Spinal cord (tissue), 3 donors: ENCODE results near the genes PPP1R16B and DHX35.

DNA sequence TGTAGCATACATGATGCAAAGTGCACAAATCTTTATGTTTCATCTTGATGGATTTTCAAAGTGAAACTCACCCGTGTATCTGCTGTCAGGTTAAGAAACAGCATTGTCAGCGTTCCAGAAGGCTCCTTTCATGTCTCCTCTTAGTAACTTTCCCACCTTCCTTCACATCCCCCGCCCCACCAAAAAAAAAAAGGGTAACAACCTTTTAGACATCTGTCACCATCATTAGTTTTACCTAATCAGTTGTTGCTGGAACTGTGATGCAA lies 7.1 kb downstream of the ACTR5 start:
- PRO-cap = no peak
- RAMPAGE, long total RNA = no peak

DNA sequence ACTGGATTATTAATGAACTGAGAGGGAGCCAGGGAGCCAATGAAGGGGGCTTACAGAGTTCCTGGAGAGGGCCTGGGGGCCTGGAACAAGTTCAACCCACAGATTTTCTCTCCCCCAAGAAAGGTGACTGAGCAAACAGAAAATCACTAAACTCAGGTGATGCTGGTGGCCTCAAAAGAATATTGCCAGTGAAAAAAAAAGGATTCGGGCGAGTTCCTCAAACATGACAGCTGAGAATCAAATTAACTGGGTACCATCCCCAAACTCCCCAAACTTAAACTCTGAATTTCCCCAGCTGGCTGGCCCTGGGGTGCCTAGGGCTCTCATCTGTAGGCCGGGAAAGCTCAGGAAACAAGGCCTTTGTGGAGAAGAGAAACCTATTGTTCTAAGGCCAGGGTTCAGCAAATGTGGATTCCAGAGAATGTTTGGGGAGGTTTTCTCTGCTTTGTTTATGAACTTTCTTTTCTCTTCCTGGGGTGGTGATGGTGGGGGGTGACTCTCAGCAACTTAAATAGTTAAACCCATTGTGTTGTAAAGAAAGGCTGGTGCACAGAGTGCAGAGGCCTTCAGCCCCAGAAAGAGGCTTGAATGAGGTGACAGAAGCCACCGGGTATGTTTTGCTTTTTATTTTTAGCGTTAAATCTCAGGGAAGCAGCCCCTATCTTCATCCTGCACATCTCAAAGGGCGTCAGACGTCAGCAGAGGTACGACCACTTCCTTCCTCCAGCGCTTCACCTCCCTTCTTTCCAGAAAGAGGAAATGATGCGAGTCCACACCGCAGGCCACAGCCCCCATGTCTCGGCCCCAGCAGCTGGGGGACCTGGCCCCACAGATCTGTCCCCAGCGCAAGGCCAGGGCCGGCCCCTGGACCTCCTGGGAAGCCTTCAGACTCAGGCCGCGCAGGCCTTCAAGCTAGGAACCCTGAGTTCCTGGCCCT lies 834 bp upstream of the PPP1R16B start:
- PRO-cap = no peak
- RAMPAGE, long total RNA = no peak

DNA sequence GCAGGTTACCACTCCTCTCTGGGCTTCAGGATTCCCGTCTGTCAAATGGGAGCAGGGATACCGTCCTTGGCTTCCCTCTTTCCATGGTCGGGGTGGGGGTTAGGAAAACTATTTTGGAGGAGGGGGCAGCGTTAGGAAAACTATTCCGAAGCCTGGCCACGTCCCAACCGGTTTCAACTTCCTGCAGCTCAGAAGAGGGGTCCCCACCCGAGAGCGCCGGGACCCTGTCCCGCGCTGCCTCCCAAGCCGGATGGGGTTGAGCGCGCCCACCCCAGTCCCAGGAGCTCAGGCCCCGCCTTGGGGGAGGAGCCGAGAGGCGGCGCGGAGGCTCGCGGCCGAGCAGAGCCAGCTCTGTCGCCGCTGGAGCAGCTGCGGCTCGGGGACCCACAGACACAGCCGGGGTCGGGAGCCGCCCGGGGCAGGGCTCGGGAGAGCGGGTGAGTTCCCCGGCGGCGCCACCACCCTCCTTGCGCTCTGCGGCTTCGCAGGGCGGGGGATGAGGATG lies at the start of gene PPP1R16B:
Gene PPP1R16B, plus strand, starts transcription at position 342 of the 505 bp plus-strand sequence.
- PRO-cap = no peak
- RAMPAGE, long total RNA = no peak

- PRO-cap = no peak
- RAMPAGE, long total RNA = no peak
These were observed 1.6 kb downstream of the PPP1R16B start for GRCh38 chr20:38806777-38807740.

GRCh38 chr20:38870627-38871490 lies 55.4 kb upstream of the FAM83D start:
- PRO-cap = no peak
- RAMPAGE, long total RNA = no peak

DNA sequence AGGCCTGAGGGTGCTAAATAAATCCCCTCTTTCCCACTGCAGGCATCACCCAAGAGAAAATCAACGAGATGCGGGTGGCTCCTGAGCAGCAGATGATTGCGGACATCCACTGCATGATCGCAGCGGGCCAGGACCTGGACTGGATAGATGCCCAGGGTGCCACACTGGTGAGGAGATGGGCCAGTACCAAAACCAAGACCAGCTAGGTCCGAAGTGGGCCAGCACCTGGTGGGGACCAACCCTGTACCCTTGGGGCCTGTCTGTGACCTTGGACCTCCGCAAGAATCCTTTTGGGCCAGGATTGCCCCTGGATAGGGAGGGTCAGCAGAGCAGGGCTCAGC lies 23.6 kb upstream of the FAM83D start:
- PRO-cap = no peak
- RAMPAGE, long total RNA = no peak

DNA sequence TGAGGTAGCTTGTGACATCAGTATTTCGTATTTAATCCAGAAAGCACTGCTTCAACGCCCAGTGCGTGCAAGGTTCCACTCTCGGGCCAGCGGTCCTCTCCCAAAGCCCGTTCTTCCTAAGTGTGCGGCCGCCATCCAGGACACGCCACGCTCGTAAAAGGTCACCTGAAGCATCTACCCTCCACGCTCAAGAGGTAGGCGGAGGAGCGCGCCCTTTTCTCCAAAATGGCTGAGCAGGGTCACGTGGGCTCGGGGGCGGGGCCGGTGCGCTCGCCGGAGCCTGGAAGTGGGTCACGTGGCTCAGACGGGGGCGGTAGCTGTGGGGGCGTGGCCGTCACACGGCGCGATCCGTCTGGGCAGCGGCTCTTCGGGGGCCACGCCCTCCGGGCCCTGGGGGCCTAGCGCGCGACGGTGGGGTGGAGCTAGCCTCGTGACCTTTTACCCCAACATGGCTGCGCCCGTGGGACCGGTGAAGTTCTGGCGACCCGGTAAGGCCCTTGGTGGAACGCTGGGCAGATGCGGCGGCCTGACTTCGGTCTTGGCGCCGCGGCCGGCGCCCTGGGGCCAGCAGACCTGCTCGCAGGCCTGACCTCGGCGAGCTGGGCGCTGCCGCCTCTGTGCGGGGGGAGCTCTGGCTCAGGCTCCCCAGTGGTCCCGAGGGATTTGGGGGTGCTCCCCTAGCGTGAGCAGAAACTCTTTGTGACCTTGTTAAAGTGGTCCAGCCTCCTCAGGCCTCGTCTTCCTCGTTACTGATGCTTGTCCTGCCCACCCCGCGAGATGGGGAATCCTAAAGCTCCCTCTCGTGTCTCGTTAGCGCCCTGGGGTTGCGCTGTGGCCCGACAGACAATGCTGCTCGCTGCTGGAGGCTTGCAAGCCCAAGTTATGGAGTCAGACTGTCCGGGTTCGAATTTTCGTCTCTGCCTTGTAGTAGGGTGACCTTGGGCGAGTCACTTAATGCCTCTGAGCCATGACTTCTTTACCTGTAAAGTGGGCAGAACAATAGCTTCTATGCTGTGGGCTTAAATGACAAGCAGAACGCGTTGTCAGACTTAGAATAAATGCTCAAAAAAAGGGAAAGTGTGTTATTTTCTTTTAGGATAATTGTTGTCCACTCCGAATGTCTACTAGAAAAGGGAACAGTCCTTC lies at the start of gene DHX35:
Gene DHX35, plus strand, starts transcription at position 425 of the 1,146 bp plus-strand sequence.
- PRO-cap = no peak
- RAMPAGE, long total RNA = start-site peak on the plus strand centred at position 438 of the sequence, 28 bp wide, 721 and 318 reads in 2 replicates

- PRO-cap = no peak
- RAMPAGE, long total RNA = no peak
These were observed 182.5 kb downstream of the MAFB start for GRCh38 chr20:40506535-40507031.

DNA sequence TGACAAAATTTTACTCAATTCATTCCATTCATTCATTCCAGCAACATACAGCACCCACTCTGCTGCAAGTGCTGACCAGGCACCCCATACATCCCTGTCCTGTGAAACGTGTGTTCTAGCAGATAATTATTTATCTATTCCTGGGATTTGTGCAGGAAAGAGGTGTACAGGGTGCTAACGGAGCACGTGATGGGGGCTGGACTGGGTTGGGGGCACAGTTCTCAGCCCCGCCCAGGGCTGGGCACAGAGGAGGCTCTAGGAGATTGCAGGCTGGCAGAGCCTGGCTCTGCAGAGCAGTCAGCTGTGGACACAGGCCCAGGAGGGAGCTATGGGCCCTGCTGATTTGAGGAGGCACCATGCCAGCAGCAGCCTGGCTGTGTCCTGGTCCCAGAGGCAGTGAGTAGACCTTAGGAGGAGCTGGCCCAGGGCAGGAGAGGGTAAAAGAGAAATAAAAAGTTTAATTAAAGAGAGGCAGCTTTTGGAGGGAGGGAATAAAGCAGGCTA lies 19.4 kb downstream of the MAFB start:
- PRO-cap = no peak
- RAMPAGE, long total RNA = no peak

DNA sequence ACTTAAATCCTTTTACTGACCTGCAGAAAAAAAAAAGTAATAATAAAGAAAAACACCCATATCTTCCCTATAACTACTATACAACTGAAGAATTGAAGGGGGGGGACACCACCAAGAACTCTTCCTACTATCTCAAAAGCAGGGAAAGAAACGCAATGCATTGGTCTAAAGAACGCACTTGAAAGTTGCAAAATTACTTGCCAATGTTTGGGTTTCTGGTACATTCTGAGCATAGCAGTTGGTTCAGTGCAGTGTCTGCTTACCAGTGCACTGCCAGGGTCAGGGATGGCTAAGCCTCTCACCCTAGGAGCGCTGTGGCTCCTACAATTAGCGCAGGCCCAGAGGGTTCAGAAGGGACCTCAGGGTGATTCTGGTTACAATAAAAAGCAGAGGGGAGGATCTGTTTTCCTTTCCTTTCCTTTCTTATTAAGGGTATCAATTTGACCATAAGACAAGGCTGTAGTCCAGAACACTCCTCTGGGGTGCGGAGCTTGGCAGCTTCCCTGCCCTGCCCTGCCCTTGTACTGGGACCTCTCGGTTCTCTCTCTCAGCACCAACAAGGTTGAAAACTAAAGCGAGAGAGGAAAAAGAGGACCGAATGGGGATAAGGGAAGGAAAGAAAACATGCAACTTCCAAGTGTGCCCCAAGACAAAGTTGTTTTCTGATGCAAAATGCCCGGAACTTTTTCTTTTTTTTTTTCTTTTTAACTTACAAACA lies 2.6 kb downstream of the MAFB start:
- PRO-cap = no peak
- RAMPAGE, long total RNA = no peak

DNA sequence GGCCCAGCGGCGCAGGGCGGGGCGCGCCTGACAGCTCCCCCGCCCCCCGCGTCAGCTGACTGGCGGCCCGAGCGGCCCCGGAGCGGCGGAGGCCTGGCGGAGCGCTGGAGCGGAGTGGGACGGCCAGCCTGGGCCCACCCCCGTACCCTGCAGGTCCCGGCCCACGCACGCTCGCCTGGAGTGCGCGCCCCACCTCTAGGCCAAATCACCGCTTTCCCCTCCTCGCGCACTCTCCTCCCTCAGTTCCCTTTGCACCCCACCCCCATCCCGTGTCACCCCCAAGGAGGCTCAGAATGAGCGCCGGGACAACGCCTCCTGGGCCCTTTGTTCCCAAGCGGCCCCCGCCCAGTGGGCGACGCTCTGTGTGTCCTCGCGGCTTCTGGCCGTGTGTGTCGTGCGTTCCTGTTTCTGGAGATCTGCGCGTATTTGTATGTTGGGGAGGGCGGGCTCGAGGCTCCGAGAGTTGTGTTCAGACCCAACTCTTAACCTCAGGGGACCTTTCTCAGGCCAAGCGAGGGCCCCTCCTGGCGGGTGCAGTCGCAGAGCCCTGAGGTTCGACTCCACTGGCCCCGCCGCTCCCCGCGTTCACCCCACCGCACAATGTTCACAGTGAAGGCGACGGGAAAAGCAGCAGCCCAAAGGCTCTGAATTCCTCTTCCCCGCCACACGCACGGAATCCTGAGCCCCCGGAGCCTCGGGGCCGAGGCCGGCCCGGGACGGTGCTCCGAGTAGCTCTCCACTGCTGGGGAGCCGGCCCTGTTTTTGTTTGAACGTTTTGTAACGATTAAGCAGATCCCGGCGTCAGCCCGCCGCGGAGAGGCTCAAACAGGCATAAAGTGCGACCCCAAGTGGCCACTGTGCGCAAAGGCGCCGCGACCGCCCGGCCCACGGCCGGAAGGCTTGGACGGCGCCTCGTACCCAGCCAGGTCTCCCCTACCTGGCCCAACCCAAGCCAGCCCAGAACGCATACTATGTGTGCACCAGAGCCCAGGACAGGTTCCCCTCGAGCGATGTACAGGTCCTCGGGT lies 618 bp upstream of the MAFB start:
- PRO-cap = no peak
- RAMPAGE, long total RNA = no peak

DNA sequence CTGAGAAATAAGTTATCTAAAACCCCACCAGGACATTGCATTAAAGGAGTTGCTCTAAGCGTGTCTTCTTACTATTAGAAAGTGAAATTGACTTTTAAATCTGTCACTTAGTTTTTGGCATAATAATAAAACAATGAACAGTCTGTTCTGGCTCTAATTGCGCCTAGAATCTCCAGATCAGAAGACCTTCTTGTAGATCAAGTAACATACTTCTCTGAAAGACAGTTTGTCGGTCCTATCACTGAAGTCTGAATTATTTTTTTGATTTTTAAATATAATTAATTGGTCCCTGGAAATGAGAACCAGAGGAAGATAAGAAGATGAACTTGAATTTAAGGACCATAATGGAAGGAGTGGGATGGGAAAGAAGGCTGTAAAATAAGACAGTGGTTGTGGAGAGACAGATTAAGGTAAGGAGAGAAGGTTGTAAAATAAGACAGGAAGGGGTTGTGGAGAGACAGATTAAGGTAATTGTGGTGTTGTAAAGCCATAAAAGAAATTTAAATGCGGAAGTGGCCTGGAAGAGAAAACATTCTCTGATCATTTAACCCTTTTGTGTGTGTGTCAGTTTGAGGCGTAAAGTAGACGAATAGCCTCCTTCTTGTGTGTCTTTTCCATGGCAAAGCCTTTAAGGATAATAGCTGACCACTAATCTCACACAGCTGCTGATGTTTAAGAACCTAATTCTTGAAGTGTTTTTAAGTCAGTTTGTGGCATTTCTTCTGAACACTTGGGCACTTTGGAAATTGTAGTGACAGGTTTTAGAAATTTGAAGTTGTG lies 20.1 kb downstream of the TOP1 start:
- PRO-cap = no peak
- RAMPAGE, long total RNA = no peak

DNA sequence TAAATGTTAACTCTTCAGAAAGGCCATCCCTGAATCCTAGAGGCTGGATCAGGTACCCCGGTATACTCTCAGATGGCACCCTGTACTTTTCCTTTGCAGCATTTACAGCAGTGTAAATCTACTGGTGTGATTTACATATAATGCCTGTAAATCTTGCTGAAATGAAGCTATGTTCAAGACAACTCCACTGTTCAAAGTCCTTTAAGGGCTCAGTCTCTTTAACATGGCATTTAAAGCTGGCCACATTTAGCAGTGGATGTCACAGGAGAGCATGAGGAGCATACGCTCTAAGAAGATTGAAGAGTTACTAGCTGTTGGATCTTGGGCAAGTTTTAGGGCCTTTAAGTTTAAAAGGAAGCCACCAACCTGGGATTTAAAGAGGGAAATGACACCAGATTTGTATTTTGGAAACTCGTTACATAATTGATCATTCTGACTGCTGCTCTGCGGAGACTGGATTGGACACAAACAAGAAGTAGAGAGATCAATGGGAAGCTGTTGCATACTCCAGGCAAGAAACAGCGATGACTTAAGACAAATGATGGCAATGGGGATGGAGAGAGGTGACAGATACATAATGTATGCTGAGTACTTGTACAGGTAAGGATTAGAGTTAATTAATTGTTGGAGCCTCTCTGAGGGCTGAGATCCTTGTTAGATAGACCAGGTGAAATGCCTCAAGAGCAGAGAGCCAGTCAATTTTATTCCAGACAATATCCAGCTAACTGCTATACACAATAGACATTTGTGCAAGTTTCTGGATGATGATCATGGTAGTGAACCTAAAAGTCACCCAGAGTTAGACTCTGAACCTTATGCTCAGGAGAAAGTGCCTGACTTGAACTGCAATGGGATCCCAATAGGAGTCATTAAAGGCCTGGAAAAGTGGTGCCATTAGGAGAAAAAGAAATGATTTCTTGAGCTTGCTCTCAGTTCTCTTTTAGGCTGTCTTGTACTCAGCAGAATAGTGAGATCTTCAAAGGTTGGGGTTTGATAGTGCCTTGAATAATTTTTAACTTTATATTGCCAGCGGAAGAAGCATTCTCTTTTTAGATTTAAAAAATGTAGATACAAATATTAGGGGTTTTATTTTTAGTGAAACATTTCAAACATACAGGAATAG lies 33.1 kb upstream of the PLCG1 start:
- PRO-cap = no peak
- RAMPAGE, long total RNA = no peak

DNA sequence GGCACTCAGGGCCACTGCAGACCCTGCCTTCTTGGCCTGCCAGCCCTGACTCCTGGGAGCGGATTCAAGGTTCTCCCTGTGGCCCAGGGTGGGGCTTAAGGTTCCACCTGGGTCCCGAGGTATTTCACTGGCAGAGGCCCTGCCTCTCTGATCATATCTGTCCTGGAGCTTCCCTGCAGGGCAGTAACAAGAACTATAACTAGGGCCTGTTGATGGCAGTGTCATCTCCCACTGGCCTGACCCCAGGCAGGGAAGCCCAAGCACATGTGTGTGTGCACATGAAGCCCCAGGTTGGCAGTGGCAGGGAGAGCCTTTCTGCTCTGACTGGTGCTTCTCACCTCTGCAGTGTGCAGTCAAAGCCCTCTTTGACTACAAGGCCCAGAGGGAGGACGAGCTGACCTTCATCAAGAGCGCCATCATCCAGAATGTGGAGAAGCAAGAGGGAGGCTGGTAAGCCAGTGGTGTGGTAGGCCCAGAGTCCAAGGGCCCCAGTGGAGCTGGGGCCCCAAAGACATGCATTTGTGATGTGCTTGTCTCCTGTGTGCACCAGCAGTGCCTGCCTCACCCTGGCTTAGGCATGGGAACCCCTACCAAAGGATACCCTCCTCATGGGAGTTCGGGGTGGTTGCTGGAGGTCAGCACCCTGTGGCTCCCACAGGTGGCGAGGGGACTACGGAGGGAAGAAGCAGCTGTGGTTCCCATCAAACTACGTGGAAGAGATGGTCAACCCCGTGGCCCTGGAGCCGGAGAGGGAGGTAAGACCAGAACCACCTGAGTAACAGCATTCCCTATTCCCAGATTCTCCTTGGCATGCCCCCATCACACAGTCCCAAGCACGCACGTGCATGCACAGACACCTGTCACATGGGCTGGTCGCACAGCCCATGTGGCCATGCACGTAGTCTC lies 31.3 kb downstream of the PLCG1 start:
- PRO-cap = no peak
- RAMPAGE, long total RNA = no peak

DNA sequence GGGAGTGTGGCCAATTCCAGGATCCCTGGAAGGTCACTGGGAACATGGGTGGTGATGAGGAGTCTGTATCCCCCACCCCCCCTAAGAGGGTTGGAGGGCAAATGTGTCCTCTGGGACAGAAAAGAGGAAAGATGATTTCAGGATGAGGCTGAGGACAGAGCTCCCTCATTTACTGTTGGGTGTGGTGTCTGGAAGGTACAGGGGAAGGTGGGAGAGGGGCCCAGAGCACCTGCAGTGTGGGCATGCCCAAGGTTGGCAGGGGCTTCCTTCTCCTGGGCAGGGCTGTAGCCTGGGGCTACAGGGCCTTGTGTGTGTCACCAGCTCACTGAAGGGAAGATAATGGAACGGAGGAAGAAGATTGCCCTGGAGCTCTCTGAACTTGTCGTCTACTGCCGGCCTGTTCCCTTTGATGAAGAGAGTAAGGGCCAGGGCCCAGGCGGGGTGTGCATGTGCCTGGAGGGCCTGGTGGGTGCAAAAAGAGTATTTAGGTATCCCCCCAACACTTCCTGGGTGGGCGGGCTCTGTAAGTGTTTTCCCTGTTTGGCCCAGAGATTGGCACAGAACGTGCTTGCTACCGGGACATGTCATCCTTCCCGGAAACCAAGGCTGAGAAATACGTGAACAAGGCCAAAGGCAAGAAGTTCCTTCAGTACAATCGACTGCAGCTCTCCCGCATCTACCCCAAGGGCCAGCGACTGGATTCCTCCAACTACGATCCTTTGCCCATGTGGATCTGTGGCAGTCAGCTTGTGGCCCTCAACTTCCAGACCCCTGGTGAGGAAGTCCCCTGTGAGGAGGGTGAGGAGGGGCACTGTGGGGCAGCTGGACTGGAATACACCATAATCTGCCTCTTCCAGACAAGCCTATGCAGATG lies 34.8 kb downstream of the PLCG1 start:
- PRO-cap = no peak
- RAMPAGE, long total RNA = no peak

DNA sequence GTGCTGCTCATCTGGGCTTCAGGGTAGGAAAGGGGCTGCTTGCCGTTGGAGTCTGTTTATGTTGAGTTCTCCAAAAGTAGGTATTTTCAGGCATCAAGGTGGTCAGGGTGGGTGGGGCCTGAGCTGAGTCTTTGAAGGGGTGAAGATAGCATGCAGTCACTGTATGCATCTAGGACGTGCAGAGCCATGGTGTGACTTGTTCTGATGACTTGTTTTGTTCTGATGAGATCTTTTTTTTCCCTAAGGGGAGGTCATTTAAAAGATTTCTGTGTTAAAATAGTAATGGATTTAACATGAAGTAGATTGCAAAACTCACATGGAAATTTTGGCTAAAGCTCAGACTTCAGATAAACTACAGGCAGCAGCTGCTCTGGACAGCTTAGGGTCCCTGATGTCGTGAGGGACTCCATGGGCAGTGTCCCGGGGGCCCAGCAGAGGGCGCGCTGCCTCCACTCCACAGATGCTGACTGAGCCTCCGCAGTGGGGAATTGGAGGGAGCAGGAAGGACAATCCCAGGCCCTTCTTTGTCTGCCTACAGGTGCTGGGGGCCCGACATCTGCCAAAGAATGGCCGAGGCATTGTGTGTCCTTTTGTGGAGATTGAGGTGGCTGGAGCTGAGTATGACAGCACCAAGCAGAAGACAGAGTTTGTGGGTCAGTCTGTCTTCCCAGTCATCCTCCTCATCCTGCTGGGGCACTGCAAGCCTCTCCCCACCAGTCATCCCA lies 35.7 kb downstream of the PLCG1 start:
- PRO-cap = no peak
- RAMPAGE, long total RNA = no peak

- PRO-cap = no peak
- RAMPAGE, long total RNA = no peak
These were observed 68.0 kb downstream of the ZHX3 start for GRCh38 chr20:41249338-41250135.

- PRO-cap = no peak
- RAMPAGE, long total RNA = no peak
These were observed 13.6 kb downstream of the ZHX3 start for GRCh38 chr20:41303512-41304757.

DNA sequence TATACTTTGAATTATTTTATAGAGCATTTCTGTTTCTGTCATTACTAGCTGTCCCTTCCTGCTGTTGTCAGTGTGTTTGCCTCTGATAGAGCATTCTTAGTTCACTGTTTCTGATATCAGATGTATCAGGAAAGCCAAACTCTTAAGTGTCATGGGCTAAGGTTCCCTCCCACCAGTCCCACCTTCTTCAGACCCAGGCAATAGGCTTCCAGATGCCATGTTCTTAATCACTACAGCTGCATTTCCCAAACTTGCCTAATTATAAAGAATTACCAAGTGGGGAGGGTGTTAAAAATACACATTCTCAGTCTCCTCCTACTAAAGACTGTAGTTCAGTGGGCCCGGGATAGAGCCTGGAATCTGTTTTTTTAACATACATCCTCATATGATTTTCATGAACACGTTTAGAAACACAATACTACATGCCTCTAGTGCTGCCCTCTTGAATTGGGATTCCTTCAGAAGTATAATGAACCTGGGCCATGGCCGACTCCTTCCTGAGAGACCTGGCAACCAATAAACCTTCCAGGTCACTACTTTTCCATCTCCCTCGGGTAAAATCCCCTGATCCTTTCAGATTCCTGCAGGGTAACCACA lies 8.3 kb downstream of the ZHX3 start:
- PRO-cap = no peak
- RAMPAGE, long total RNA = no peak

DNA sequence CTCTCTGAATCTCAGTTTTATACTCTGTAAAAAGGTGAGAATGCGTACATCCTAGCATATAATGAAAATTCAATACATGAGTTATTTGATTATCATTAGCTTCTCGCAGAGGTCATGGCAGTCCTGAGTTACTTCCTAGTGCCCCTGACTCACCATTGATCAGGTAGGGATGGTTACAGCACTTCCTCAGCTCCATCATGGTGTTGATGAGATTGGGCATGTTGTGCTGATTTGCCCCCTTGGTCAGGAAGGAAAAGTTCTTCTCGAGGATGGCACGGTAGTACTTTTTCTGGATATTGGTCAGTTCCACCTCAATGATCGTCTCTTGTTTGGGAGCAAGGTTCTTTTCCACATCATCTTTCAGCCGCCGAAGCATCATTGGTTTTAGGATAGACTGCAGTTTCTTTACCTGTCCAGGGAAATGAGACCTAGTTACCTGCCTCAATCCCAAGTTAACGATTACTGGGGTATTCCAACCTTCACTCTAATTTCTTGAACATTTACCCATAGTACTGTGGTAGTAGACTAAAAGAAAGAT lies 117.7 kb upstream of the EMILIN3 start:
- PRO-cap = no peak
- RAMPAGE, long total RNA = no peak